Mesenteric fat pad (tissue), 1 donor: ENCODE results near the gene SEC14L1.

DNA sequence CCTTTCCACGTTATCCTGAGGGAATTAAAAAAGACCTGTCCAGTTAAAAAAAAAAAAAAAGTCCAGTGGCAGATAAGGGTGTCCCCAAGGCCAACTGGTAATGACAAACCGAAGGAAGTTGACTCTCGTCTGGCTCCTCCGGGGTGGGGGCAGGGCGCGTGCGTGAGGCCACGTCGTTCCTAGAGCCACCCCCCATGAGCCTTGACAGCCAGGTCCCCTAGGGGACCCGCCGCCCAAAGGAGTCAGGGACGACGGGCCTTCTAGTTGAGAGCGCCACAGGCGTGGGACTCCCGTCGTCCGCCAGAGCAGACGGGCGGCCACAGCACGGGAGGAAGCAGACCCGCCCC is 592 bp downstream of the JMJD6 start:
- PRO-cap = bidirectional peak, plus-strand start at position 211 of the sequence, minus-strand start at position 102 of the sequence

- PRO-cap = no peak
Observed at GRCh38 chr17:76727141-76727607, 535 bp downstream of the METTL23 start.

GRCh38 chr17:76740248-76740787 is 2.4 kb downstream of the MFSD11 start:
- PRO-cap = no peak

GRCh38 chr17:76769471-76769953 is 31.6 kb downstream of the MFSD11 start:
- PRO-cap = no peak

DNA sequence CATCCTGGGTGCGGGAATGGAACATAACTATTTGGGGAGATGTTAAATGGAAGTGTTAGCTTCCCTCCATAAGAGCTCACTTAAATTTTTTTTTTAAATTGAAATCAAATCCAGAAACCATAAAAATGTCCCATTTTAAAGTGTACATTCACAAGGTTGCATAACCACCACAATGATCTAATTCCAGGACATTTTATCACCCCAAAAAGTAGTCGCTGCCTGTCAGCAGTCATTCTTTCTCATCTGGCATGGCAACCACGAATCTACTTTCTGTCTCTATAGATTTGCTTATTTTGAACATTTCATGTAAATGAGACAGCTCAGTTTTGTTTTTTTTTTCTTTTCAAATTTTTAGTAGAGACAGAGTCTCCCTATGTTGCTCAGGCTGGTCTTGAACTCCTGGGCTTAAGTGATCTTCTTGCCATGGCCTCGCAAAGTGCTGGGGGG is 42.1 kb downstream of the MFSD11 start:
- PRO-cap = no peak

DNA sequence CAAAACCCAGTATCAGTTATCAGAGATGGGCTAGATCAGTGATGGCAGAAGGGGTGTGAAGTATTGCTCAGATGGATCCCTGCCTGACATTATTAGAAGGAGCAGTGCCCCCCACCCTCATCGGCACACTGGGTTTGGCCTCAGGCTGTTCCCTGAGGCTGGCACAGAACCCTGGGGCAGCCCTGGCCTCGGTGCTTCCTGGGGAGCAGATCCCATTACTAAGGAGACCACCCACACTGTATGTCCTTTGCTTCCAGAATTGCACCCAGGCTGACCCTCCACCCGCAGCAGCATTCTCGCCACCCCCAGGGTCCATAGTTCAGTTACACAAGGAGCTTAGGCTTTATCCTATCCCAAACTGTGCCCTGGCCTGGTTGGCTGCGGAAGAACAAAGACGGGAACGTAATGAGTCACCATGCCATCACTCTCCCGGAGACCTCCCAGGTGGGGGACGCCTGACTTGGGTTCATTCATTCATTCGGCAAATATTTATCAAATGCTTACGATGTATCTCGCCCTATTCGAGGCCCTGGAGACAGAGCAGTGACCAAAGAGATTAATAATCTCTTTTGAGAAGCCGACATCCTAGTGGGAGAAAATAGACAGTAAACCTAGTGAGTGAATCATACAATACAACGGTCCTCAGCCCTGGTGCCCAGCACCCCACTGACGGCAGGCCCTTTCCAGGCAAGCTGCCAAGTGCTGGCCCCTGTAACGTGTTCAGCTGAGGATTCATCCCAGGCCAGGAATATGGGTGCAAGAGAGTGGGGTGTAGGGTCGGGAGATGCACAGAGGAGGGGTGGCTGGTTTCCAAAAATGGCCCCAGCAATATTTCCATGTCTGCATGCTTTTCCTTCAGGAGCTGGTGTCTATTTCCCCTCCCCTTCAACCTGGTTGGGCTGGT is 134.0 kb downstream of the MGAT5B start:
- PRO-cap = no peak

DNA sequence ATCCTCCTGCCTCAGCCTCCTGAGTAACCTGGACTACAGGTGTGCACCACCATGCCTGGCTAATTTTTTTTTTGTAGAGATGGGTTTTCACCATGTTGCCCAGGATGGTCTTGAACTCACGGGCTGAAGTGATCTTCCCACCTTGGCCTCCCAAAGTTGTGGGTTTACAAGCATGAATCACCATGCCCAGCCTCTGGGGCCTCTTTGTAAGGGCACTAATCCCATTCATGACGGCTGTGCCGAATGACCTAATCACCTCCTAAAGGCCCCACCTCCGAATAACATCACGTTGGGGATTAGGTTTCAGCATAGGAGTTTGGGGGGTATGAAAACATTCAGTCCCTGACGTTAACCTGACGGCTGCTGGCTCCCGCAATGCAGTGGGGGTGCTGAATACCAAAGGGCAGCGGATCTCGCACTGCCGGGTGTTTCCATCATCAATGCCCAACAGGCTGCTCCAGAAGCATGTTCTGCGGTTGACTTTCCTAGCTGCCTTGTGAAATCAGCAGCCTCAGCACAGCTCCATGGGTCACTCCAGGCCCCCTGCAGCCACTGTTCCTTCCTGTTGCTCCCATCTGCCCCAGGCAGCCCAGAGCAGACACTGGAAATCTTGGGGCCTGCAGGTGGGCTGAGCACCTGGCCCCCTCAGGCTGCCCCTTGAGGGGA is 120.8 kb upstream of the SEC14L1 start:
- PRO-cap = no peak

DNA sequence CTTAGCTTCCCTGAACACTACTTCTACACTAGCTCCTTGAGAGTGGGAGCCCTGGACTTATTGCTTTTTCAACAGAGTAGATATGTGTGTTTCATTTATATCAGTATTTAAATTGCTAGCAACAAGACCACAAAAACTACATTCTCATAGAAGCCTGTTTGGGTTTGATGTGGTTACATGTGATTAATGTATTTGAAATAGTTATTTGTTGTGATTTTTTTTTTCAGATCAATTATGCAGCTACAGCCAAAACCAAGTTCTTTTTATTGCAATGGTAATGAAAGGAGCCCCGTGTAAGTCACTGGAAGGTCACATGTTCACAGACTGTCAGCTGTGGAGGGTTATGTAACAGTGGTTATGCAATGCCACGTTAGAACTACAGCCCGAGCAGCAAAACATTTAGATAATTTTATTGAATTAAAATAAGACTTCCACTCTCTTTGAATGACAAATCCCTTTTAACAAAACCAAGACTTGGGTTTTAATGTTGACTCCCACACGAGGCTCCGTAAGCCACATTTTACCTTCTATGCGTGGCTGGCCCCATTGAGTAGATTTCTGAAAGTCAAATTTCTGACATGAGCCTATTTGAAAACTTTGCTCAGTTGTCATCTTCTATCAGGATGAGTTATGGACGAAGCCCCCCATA is 41.9 kb upstream of the SEC14L1 start:
- PRO-cap = no peak

DNA sequence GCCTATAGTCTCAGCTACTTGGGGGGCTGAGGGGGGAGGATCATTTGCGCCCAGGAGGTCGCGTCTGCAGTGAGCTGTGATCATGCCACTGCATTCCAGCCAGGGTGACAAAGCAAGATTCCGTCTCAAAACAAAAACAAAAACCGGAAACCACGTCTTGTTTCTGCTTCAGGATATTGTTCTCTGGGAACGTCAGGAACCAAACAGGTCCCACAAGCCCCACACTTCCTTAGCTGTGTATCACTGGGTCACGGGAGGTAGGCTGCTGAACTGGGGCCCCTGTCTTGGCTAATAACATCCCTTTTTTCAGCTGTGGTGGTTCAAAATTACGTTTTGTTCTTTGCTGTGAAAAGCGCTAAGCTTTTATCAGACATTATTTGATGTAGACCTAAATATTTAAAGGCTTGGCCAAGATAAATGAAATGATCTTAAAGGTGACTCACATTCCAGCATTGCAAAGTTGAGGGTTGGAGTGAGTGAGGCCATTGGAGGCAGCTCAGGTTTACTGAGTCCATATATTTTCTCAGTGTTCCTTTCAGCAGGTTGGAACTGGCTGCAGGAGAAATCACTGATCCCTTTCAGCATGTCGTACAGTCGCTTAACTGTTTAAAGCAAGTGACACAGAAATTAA is 16.4 kb upstream of the SEC14L1 start:
- PRO-cap = no peak

- PRO-cap = no peak
Observed at GRCh38 chr17:77129601-77130526, 10.9 kb upstream of the SEC14L1 start.

- PRO-cap = bidirectional peak, plus-strand start at chr17:77141023, minus-strand start at chr17:77140632
Observed at GRCh38 chr17:77140863-77141786, at the start of gene SEC14L1. Gene SEC14L1, plus strand, starts transcription at chr17:77140969.

- PRO-cap = no peak
Observed at GRCh38 chr17:77162959-77163579, 22.3 kb downstream of the SEC14L1 start.

DNA sequence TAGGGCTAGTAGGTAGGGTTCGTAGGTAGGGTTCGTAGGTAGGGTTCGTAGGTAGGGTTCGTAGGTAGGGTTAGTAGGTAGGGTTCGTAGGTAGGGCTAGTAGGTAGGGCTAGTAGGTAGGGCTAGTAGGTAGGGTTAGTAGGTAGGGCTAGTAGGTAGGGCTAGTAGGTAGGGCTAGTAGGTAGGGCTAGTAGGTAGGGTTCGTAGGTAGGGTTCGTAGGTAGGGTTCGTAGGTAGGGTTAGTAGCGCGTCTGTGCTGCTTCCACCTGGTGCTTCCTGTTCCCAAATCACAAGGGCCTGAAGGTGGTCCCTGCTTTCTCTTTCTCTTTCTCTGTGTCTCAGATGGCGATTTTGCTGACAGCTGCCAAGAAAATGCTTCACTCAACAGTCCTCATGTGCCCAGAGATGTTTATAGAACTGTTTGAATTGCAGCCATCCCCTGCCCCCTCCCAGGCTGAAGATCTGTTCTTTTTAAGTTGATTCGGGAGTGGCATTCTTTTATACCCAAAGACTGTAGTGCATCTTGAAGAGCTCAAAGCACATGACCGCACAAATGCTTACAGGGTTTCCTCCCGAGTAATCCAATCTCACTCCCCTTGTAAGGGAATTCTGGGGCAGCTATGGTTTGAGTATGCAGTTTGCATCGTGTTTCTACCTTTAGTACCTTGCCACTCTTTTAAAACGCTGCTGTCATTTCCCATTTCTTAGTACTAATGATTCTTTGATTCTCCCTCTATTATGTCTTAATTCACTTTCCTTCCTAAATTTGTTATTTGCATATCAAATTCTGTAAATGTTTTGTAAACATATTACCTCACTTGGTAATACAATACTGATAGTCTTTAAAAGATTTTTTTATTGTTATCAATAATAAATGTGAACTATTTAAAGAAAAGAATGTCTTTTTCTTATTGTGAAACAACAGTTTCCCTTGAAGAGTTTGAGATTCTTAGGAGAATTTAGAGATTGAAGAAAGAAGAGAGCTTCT is 64.8 kb upstream of the SEPTIN9 start:
- PRO-cap = no peak

- PRO-cap = no peak
Observed at GRCh38 chr17:77280307-77280836, 927 bp upstream of the SEPTIN9 start.

DNA sequence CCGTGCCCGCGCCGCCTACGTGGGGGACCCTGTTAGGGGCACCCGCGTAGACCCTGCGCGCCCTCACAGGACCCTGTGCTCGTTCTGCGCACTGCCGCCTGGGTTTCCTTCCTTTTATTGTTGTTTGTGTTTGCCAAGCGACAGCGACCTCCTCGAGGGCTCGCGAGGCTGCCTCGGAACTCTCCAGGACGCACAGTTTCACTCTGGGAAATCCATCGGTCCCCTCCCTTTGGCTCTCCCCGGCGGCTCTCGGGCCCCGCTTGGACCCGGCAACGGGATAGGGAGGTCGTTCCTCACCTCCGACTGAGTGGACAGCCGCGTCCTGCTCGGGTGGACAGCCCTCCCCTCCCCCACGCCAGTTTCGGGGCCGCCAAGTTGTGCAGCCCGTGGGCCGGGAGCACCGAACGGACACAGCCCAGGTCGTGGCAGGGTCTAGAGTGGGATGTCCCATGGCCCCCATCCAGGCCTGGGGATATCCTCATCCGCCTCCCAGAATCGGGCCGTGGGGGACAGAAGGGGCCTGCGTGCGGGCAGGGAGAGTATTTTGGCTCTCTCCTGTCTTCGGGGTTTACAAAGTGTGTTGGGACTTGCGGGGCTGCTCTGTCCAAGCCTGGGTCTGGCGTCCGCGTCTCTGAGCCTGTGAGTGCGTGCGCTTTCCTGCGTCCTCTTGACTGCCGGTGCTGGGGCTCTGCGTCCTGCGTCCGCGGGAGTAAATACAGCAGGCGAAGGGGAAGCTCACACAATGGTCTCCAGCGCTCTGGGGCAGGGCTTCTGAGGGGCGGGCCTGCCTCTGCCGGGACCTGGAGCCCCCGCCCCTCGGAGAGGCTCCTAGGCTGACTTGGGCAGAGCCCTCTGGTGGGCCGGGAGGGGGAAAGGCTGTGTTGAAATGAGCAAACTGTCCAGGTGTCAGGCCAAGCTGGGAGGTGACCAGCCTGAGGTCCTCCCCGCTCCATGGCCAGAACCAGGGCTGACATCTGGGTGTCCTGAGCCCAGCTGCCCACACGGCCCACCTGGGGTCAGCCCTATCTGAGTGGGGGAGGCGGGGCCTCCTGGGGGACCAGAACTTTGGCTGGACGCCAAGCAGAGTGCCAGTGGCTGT is 92.8 kb downstream of the SEPTIN9 start:
- PRO-cap = unidirectional peak, minus-strand start at position 90 of the sequence

DNA sequence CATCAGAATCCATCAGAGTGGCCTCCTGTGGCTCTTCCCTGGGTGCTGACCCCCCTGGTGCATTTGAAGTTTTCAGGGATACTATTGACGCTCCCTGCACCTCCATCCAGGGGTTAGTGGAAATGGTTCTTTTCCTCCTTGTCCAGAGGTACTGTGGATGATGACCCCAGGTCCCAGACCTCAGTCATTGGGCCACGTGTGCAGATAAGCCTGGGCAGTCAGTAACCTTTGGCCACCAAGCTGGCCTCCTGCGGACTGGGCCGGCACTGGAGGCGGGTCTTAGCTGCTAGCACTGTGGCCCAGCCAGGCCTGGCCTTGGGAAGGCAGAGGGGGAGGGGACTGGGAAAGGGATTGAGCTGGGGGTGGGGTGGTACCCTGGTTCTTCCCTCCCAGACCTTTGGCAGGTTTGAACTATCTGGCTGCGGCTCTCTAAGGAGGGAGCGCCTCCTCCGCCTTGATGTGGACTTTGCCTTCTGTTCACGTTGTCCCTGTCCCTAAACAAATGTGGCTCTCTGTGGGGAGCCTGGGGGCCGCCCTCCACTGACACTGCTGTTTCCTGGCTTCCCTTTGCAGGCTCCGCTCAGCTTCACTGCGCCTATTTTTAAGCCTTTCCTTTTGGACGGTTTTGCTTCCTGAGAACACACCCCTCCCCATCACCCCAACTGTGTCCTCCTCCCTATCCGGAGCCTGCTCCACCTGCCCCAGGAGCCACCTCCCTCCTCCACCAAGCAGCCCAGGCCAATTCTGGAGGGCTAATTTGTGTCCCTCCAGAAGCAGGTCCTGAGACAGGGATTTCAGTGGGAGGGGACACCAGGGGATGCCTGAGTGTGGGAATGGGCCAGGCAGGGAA is 111.2 kb downstream of the SEPTIN9 start:
- PRO-cap = no peak

DNA sequence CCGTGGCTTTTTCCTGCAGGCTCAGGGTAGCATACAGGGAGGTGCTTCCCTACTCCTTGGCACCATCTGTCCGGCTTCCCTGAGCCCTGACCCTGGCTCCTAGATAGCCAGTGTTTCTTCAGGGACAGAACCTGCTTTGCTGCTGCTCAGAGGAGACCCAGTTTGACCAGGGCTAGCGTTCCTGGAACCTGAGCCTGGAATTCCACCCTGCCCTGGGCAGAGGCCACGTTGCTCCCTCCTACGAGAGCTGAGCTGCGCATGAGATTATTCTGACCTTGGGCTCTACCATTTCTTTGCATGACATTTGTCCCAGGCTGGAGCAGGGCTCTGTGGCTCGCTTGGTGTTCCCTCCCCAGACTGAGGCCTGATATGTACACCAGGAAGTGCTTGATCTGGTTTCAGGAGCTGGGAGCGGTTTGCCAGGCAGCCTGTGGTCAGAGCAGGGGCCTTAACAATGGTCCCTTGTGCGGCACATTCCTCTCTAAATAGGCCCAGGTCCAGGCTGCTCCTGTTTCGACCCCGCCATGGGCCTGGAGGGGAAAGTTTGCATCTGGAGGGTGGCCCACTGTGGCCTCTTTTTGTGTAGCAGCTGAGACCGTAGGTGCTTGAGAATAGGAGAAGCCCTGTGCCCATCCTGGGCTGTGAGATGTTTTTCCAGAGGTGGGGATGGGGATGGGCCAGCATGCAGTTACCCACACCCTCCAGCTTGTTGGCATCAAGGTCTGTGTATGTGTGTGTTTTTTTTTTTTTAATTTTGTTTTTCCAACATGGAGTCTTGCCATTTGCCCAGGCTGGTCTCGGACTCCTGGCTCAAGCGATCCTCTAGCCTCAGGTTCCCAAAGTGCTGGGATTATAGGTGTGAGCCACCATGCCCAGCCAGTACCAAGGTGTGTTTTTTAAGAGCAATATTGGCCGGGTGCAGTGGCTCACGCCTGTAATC is 113.3 kb downstream of the SEPTIN9 start:
- PRO-cap = no peak

DNA sequence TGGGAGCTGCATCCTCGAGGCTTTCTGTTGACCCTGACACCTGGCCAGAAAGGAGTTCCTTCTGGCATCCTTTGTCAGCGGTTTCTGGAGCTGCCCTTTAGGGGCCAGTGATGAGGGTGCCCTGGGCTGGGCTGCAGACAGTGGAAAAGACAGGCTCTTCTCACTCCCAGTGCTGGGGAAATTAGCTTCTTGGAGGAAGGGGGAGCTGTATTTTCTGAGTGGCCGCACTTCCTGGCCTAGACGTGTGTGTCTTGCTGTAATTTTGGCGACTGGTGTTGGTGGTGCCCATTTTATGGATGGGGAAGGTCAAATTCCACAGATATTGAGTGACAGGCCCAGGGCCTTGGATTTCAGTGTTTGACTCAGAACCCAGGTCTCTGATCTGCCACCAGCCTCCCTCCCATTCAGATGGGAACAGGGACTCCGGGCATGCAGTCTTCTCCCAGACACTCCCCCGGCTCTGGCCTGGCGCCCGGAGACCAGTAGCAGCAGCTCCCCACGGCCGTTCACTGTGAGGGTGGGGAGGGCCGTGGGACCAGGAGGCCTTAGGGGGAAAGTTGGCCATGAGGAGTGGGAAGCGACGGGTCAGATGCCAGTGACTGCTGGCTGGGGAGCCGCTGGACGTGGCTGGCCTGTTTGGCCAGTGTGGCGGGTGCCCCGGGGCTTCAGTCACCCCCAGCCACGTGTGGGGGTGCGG is 168.4 kb downstream of the SEPTIN9 start:
- PRO-cap = no peak

- PRO-cap = no peak
Observed at GRCh38 chr17:77477164-77478050, 196.1 kb downstream of the SEPTIN9 start.

DNA sequence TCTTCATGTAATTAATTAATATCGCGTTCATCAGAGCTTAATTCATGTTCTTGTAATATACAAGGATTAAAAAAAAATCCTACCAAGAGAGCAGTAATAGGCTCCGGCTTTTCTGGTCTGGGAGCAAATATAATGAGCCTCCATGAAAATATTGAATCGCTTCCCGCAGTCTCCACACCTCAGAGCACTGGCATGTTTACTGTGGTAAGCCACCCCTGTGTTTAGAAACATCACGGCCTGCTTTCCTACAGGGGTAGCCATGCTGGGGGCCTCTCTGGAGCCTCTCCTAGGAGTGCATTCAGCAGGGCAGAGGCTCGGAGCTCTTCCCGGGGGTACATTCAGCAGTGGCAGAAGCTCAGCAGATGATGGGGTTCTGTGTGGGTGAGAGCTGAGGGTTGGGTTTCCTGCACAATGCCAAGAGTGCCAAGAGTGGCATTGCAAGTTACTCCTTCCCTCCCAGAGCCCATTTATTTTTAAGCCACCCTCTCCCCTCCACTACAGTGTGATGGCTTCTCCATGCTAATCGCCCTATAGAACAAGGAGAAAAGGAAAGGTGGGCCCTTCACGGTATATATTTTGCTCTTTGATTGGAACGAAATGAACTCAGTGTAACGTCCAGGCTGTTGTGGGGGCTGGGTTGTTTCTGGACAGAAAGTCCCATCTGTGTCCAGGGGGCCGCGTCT is 246.1 kb downstream of the SEPTIN9 start:
- PRO-cap = no peak